Islet of Langerhans (tissue), 1 donor: ENCODE measurements around the gene AHSG.

- RRBS: no CpG with 5 or more reads among the region's 7 CpGs
Measured at GRCh38 chr3:186612528-186613372, at the start of gene AHSG. Gene AHSG (plus strand): TSS chr3:186613060.

- RRBS: no CpG with 5 or more reads among the region's 10 CpGs
Measured at GRCh38 chr3:186893119-186893873, 37.0 kb upstream of the ST6GAL1 start.

GRCh38 chr3:186901166-186901696 is 29.1 kb upstream of the ST6GAL1 start:
- RRBS: no CpG with 5 or more reads among the region's 1 CpG

- RRBS: no CpG with 5 or more reads among the region's 12 CpGs
Measured at GRCh38 chr3:186908786-186909543, 21.4 kb upstream of the ST6GAL1 start.

- RRBS: no CpG with 5 or more reads among the region's 2 CpGs
Measured at GRCh38 chr3:186933949-186934148, 3.5 kb downstream of the ST6GAL1 start.

DNA sequence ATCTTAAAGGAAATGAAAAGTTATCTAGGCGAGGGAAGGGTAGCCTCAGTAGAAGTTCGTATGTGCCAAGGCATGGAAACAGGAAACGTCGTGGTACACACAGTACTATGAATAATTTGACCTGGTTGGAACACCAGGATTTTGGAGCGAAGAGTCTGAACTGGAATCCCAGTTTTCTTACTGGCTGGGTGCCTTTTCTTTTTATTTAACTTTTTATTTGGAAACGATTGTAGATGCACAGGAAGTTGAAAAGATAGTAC is 39.4 kb downstream of the ST6GAL1 start:
- RRBS: no CpG with 5 or more reads among the region's 6 CpGs

DNA sequence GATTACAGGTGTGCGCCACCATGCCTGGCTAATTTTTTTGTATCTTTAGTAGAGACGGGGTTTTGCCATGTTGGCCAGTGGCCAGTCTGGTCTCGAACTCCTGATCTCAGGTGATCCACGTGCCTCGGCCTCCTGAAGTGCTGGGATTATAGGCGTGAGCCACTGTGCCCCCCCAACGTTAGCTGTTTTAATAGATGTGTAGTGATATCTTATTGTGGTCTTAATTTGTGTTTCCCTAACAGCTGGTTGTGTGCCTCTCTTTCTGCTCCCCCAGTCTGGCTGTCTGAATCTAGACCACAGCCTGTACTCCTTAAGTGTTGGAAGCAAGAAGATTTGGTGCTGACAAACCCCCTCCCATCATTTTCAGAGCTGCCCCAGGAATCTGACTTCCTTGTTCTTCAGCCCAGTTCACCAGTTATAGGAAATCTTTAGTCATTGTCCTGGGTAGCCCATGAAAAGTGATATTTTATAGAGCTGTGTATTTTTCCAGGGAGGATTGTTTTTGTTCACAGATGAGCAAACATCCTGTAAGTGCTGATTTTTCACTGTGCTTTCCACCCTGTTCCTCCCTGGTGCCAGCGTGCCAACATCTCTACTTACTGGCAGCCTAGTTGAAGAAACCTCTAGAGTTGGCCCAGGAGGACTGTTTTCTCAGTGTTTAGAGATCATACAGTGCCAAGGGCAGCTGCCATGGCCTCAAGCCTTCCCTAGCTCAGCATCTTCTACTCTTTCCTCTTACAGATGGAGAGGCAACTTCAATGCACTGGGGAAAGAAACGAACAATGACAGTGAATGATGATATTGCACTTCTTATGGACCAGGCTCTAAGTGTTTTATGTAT is 41.1 kb downstream of the ST6GAL1 start:
- RRBS: no CpG with 5 or more reads among the region's 9 CpGs

GRCh38 chr3:186996165-186996988 is 66.1 kb downstream of the ST6GAL1 start:
- RRBS: no CpG with 5 or more reads among the region's 9 CpGs

DNA sequence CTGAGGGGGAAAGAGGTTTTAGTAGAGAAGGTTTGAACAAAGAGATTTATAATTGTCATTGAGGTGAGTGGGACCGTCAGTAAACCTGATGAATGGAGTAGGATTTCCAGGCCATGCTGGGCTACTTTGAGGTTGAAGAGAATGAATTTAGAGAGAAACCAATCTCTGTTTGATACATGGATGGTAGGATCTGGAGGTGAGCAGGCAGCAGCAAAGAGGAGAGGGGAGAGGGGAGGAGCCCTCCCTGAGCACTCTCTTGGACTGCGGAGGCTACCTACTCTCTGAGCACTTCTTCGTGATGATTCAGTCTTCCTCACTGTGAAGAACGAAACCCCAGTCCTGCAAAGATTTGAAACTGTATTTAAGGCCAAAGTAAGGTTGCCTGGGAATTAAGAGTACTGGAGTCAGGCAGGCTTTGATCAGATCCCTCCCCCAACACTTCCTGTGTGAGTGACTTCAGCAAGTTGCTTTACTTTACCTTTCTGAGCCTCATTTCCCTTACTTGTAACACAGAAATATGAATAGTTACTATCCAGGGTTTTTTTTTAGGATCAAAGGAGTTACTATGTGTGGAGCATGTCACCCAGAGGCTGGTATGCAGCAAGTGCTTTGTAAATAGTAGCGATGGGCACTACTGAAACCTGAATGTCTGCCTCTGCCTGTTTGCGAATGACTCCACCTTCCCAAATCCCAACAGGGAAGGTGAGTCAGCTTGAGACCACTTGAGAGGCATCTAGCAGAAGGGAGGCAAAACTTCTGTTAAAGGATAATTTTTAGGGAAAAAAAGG is 75.7 kb downstream of the RPL39L start:
- RRBS: no CpG with 5 or more reads among the region's 6 CpGs

- RRBS: no CpG with 5 or more reads among the region's 1 CpG
Measured at GRCh38 chr3:187287216-187287477, 4.4 kb downstream of the MASP1 start.

- RRBS: no CpG with 5 or more reads among the region's 7 CpGs
Measured at GRCh38 chr3:187290922-187291581, 485 bp downstream of the MASP1 start.

DNA sequence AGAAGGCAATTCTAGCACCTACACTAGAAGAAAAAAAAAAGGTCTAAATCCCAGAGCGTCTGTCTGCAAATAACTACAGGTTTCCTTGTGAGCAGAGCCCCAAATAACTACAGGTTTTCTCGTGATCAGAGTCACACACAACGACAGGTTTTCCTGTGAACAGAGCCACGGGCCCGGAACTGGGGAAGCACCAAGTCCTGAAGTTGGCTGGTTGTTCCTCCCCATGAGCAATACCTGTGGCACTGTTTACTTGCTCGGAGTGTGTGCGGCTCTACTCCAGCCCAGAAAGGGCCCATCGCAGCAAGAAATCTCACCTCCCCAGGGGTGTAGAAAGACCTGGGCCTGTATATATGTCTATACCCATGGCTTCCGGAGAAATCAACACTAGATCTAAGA is 647 bp upstream of the MASP1 start:
- RRBS: no CpG with 5 or more reads among the region's 9 CpGs

- RRBS: no CpG with 5 or more reads among the region's 2 CpGs
Measured at GRCh38 chr3:187713558-187714040, 11.2 kb upstream of the RTP2 start.

- RRBS: no CpG with 5 or more reads among the region's 25 CpGs
Measured at GRCh38 chr3:187749950-187751135, 5.1 kb upstream of the BCL6 start.

DNA sequence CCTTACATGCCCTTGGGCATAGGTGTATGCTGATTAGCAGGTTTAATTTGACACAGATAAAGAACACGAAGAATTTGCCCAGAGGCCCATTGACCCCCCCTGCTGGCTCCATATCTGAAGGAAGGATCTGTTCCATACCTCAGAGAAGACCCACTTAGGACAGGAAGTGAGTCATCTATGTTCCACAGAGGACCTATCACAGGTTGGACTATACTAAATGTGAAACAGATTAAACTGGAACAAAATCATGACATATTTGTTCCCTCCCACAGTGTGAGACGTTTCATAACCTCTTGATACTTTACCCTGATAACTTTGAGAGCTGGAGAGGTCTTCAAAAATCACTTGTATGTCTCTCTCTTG is 92.7 kb upstream of the LPP start:
- RRBS: no CpG with 5 or more reads among the region's 2 CpGs

DNA sequence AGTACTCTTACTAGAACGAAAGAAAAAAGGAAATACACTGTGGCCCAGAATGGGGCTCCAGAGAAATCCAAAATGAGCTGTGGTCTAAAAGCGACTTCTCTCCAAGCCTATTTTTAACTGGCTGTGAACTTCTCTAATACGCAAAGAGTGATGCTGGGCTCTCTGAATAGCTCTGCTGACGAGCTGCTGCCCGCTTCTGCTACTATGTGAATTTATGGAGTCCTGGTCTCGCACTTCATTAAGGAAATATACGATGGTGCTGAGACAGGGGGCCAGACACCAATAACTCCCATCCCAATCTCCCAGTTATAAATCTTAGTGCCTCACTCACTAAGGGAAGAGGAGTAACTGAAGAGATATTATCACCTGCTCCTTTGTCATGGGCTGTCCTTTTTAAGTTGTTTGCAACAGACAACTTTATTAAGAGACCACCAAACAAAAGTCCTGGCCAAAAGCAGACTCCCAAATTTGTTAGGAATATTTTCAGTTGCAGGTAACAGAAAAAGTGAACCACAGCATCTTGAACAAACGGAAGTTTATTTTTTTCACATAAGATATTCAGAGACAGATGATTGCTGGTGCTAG is 55.9 kb upstream of the LPP start:
- RRBS: no CpG with 5 or more reads among the region's 8 CpGs

- RRBS: no CpG with 5 or more reads among the region's 3 CpGs
Measured at GRCh38 chr3:188152887-188152974, 1.2 kb upstream of the LPP start.

DNA sequence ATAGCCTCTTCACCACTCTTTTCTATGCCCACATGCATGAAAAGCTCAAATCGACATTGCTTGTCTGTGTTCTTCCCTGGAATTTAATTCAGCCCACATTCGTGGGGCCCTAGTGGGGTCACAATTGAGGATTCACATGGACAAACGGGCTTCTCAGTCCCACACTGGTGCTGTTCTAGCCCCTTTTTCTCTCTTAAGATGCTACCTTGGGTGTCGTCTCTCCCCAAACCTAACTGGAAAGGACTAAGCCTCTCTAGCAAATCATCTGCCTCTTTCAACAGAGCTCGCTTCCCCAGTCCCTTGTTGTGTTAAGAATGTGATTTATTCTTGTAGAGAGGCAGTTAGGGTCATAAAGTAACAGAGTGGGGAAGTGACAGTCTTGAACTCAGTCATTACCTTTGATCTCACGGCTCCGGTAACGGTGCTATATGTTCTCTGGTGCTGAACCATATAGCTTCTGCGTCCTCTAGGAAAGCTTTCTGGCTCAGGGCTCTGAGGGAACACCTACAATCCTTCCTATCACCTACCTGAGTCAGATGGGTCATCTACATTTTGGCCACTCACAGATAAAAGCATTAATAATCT is 4.9 kb downstream of the LPP start:
- RRBS: no CpG with 5 or more reads among the region's 9 CpGs

DNA sequence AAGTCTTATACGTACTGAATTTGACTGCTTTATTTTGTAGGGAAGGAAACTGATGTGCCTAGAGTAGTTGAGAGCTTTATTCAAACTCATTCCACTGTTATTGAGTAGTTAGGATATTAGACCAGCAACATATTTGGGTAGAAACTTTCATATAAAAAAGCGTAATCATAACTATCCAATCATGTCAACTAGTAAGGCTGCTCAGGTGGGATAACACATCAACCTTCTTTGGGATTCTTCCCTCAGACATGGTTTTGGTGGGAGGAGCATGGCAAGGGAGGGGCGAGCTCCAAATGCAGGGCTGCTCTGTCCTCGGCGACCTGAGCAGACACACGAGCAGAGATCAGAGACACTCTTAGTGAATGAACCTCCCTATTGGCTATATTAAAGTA is 86.5 kb downstream of the LPP start:
- RRBS: no CpG with 5 or more reads among the region's 6 CpGs